Measurements from ENCODE around the genes CHIA and ADORA3.

GRCh38 chr1:111194897-111195285 lies 5.6 kb downstream of the DENND2D start:
- PRO-cap: no peak

DNA sequence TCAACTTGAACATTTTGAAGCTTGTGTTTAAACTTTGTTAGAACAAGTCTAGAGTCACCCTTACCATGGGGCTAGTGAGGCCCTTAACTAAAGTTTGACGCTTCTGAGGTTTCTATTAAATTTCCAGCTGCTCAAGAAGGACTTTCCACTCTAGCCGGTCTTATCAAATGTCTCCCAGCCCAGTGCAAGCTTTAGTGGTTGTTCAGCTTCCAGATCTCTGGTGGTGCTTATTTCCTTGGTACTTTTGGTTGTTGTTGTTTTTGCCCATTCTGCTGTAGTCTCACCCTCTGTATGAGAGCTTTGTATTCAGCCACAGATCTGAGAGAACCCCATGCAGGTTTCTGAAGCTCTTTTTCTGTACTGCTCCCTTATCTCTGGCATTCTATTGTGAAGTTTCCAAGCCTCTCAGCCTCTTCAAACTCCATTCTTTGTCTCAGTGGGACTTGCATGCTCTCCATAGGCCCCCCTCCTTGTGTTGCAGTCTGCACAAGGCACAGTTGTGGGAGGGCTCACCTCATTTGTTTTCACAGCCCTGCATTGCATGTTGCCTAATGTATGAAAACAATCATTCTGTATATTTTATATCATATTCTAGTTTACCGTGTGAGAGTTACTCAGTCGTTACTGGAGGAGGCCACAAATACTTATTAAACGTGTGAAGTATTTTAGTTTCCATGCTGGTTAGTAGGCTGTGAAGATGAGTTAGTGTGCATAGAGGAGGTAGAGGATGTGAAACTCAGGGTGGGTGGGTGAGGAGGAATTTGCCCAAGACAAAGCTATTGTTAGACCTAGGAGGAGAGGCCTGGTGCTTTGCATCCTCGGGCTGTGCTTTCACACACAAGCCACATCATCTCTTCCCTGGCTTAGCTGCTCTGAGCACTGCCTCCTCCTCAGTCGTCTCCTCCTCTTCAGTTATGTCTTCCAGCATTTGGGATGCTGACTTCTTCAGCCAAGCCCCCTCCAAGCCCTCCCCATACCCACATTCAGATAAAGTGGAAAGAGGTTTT lies 8.0 kb upstream of the CHI3L2 start:
- PRO-cap: no peak

GRCh38 chr1:111290582-111291030 lies at the start of gene CHIA:
CHIA (plus strand) TSS chr1:111290851.
- PRO-cap: no peak

DNA sequence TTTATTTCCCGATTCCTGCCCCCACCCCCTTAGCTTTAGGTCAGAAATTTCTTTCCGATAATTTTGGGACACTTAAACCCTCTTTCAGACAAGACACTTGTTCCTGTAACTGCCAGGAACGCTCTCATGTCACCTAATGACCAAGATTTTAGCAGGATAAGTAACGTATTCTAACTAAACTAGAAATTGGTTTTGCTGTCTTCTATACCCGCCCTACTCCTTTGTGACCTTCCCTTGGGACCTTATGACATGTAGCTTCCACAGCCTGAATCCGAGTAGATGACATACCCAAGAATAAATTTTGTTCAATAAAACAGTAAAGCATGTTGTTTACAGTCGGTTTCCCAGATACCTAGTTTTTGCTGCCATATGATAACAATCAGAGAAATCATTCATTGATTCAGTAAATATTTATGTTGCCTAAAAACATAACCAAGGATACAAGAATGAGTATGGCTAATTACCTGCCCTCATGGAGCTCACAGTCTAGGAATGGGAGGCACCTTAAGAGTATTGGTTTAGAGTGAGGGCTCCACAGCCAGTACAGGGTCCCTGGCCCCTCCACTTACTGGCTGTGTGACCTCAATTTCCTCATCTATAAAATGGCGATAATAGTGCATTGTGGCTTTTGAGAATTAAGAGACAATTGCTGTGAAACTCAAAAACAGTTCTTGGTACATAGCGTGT lies 799 bp downstream of the ATP5PB start:
- PRO-cap: no peak

GRCh38 chr1:111503125-111504268 lies at the start of gene ADORA3:
ADORA3 (minus strand) TSS chr1:111503633.
- PRO-cap: unidirectional peak, minus-strand start at chr1:111503673; unidirectional peak, minus-strand start at chr1:111503702

DNA sequence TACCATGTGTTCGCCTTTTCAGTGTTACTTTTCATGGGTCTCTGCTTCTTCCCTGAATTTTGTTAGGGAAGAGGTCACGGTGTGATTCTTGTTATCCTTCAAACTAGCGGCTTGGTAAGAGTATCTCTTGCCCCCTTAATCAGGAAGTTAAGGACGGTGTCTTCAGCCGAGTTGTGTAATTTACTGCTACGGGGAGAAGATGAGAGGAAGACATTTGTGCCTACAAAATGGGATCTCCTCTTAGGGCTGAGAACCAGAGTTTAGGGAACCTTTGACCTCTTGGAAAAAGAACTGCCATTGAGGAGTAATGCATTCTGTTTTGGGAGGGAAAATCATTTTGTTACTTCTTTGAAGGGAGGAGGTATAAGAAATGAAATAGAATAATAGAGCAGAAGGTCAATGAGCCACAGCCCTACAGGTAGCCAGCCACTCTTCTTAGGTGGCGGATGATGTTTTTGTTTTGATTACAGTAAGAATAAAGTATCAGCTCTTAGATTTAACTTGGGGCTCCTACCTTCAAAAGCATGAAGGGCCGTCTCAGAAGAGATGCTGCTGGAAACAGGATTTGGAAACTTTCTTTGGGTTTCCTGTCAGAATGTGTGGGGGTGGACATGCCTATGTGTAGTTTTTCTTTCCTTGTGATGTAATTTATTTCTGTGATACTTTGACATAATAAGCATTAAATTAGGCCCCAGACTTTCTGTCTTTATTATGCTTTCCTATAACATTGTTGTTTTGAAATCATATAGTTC lies 1.3 kb downstream of the RAP1A start:
- PRO-cap: no peak

GRCh38 chr1:111690128-111690486 lies 49.1 kb downstream of the INKA2 start:
- PRO-cap: no peak

- PRO-cap: unidirectional peak, plus-strand start at chr1:111719294
These were observed 20.3 kb downstream of the INKA2 start for GRCh38 chr1:111718755-111719524.

GRCh38 chr1:111723205-111724112 lies 15.7 kb downstream of the INKA2 start:
- PRO-cap: no peak

GRCh38 chr1:111729448-111730072 lies 9.6 kb downstream of the INKA2 start:
- PRO-cap: no peak

GRCh38 chr1:111756489-111756785 lies 736 bp downstream of the DDX20 start:
- PRO-cap: no peak

DNA sequence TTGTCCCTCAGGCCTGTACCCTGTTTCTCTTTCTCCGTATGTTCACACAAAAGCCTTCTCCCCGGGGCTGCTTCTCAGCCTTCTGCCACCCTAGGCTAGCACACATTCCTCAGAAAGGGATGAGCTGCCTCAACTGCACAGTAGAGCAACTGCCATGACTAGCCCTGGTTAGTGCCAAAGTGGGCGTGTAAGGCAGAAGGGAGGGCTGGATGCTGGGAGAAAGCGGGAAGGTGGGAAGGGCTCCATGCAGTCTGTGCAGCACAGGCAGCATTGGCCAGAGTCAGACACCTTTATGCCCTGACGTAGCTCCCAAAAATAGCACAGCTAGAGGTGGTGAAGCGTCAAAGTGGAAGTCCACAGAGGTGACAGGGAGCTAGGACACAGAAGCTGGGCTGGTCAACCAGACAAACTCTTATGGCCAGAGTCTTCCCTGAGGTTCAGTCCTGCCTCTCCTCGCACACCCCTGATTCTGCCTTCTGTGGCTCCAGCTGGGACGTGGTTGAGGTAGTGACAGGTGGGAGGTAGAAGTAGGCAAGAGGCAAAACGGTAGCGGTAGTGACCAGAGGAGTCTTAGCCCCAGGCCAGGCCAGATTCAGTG lies 45.4 kb downstream of the DDX20 start:
- PRO-cap: no peak

DNA sequence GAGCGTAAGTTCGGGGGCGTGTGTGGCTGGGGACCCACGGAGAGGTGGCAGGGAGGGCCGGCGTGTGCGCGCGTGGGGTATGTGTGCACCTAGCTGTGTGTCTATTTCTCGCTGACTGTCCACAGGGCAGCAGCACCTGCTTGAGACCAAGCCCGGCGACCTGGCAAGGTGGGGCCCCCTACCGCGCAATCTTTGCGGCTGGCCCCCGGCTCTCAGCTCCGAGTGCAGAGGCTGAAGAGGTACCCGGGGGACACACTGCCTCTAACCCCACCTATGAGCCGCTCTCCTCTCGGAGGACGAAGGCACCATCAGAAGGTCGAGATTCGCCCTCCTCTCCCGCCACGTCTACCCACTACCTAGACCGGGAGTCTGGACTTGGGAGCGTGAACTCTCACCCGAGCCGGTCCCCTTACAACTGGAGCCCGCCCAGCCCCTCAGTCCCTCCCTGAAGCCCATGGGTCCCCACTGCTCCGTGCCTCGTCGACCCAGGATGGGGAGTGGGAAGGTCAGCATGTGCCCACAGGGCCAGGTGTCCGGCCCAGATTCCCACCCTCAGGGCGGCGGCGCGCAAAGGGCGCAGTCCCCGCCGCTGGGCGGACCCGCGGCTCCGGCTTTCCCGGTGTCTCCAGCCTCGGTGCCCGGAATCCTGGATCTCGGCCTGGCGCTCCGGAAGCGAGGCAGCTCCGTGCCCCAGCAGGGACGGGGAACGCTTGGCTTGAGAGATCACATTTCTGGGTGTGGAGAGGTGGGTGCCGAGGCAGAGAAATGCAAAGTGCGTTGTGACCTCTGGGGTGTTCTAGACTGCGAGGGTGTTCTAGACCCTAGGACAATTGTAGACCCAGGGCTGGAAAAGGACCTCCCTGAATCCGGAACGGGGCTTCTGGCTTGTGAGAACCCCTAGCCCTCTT lies 1.2 kb upstream of the KCND3 start:
- PRO-cap: no peak

GRCh38 chr1:112063874-112064190 lies 74.4 kb upstream of the KCND3 start:
- PRO-cap: no peak

DNA sequence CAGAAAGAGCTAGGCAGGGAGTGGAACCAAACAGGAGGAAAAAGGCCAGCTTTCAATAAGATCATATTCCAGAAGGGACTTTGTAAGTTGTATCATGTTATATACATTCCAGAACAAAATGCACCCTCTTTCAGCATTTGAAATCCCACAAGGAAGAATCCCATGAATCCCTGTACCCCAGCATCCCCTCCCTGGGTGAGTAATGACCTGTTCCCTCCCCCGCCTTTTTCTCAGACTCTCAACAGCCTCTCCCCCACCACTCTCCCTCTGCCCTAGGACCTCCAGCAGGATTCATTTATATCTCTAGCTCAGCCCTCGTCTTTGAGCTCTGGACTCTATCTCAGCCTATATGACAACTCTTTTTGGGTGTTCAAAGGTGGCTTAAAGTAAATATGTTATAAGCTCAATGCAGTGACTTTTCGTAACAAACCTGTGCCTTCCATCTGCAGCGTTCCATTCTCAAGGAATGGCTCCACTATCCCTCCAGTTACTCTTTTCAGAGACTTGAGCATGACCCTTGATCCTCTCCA lies 80.2 kb upstream of the KCND3 start:
- PRO-cap: no peak

- PRO-cap: no peak
These were observed 62.0 kb upstream of the CTTNBP2NL start for GRCh38 chr1:112333827-112334563.

- PRO-cap: bidirectional peak, plus-strand start at chr1:112359053, minus-strand start at chr1:112358905
These were observed 37.3 kb upstream of the CTTNBP2NL start for GRCh38 chr1:112358625-112359233.

DNA sequence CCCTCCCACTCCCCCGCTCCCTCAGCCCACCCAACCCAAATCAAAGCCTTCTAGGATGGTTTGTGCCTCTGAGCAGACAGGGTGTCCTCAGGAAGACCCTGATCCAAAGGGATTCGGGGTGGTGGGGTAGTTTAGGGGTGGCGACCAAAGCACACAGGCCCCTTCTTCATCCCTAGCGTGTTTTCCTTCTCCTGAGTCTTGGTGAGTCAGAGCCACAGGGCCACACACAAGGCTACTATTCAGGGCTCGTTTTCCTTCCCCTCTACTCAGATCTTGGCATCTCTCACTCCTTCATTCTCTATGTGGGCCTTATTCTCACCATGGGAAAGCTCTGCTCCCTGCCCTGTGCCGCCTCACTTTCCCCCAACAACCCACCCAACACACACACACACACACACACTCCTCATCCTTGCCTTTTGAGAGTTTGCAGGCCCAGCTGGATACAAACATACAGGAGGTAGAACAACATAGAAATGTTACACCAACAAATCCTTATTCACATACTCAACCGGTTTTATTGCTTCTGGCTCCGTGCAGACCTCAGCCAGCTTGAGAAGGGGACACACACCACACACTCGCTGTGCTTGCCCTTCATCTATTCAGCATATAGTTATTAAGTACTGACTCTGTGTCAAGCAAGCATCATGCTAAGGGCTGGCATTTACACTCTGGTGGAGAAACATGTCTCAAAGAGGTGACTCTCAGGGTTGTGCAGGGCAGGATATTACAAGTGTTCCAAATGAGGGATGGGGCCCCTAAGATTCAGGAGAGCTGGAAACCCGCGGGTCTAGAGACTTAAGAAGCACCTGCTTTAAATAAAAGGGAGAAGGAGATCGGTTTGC lies 43.5 kb upstream of the WNT2B start:
- PRO-cap: no peak

DNA sequence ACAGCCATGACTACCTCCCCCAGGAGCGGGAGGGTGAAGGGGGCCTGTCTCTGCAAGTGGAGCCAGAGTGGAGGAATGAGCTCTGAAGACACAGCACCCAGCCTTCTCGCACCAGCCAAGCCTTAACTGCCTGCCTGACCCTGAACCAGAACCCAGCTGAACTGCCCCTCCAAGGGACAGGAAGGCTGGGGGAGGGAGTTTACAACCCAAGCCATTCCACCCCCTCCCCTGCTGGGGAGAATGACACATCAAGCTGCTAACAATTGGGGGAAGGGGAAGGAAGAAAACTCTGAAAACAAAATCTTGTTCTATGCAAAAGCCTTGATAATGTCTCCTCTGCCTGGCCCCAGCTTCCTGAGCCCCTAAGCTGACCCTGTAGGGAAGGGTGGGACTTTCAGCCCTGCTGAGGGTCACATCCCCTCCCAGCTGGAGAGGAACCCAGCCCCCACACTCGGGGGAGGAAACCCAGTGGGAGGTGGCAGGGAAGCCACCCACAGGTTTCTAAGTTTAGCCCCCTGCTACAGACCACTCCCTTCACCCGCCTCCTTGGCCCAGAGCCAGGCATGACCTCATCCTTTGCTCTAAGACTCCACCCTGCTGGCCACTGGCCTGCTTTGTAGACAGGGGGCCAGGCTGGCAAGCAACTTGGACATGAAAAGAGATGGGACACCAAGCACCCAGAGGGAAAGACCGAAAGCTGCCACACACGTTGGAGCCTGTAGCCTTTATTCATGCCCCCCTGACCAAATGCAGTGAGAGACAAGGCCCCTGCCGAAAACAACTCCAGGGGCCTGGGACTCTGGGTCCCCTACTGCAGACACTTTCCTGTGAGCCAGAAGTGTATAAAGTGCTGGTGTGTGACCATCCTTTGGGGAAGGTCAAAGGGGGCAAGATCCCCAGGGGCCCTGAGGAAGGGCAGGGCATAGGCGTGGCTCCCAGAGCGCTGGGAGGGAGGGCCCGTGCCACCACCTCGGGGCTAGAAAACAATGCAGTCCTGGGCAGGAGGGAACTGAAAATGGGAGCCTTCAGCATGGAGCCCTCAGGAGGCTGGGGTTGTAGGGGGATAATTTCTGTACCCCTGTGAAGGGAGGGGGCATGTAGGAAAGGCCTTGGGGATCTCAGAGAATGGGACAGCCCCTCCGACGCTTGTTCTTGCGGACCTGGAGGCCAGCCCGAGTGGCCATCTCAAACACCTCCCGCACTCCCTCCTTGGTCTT lies 6.1 kb downstream of the RHOC start:
- PRO-cap: unidirectional peak, minus-strand start at position 77 of the sequence; unidirectional peak, minus-strand start at position 158 of the sequence; bidirectional peak, plus-strand start at position 623 of the sequence, minus-strand start at position 457 of the sequence

DNA sequence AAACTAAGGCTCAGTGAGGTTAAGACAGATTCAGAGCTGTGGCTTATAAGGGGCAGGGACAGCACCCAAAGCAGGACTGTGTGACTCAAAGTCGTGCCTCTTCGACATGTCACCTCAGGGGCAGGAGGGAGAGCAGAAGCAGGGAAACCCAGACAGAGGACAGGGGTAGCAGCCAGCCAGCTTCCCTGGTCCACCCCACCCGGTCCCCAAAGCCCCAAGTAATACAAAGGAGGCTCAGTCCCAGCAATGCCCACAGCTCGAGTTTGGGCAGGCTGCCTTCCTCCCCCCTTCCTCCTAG lies 2.5 kb downstream of the RHOC start:
- PRO-cap: no peak